Progenitor cell of endocrine pancreas (in vitro differentiated cells): ENCODE measurements around a stretch of chr1.

DNA sequence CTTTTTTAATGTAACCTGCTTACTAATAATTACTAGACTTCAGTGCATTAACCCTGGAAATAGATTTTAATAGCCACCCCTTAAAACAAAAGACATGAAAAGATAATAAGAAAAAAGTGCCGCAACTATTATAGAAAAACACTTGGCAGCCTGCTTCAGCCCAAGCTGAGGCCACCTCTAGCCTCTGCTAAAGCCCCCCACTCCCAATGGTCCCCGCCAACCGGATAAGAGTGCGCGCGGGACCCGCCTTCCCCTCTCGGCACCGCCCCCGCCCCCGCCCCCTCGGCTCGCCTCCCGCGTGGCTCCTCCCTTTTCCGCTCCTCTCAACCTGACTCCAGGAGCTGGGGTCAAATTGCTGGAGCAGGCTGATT, 283 bp upstream of the GADD45A start:
- PRO-cap, result bidirectional peak, plus-strand start outside the sequence, minus-strand start at position 189 of the sequence

DNA sequence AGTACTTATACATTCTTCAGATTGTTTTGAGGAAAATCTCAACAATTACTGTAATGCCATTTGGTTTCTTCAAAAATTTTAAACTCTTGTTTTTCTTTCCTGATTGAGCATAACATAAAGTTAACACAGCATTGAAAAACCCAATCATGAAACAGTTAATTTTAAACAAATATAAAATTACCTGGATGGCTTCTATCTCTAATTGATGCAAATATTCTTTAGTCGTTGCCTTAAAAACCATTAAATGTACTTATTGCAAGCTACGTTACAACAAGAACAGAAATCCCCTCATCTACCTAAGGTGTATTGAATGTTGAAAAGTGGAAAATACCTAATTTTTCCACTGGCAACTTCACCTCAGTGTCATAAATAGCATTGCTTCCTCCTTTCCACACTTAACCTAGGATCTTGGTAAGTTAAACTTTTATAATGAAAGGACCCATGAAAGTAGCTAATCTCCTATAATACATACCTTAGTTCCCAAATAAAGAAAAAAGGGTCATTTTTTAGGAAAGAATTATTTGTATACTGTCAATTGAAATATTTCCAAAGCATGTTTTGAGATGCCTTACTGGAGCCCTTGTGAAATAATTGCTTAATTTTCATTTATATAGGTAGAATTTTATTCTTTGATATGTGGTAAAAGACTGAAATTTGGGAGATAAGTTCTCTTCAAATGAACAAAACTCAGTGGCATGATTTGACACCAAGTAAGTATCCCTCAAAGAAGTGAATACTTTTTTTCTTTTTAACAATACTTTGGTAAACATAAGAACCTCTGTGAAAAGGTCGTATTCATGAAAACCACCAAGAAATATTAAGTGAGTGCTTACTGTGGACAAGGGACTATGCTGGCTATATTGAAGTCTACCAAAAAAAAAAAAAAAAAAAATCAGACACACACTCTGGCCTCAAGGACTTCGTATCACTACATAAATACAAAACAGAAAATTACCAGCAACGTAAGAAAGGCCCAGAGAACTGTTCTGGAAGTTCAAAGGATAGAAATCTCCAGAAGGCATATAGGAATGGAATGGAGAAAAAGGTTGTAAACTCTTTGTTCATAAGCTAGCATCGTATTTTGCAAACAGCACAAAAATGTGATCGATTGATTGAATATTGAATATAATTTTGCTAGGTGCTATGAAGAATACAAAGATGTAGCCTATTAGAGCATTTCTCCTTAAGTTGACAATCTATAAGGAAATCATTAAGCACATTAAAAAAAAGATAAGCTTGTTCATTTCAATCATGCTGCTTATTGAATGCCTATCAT, 5.7 kb downstream of the GADD45A start:
- PRO-cap, result no peak

GRCh38 chr1:67733466-67734692, 48.9 kb downstream of the GADD45A start:
- PRO-cap, result no peak

DNA sequence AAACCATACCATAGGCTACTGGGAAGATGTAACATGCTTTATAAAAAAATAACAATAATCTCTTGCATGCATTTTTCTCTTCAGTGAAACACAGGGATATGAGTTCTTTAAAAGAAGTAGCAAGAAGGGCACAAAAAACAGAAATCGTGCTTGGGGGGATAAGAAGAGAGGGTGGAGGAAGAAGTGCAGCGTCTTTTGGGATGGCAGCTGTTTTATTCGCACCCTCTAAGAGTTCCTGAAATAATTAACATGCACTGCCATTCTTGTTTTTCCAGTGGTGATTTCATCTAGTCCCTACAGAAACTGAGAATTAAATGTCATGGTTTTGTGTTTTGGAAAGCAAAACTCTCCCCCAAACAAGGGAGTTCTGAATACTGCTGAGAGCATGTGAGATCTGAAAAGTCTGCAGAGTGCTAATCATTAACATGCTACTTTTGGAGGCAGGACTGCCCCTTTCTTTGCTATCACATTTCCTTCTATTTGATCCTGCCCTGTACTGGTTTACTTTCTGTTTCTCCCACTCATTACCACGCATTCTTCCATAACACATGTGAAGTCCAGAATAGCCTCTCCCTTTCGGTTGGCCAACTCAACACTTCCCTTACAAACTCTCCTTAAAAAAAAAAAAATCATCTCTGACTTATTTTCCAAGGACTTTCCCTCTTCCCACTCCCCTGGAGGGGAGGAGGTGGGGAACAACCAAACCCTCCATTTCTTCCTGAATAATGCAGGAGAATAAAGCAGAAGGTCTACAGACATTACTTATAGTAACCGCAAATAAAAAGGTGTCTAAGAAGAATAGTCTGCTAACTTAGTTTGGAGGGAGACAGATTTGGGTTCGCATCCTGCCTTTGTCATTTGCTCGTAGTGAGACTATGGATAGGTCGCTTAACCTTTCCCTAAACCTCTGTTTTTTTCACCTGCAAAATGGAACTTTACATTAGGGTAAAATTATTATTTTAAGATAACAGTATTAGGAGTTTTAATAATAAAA, 63.7 kb downstream of the GADD45A start:
- PRO-cap, result no peak

GRCh38 chr1:67749360-67750136, 64.5 kb downstream of the GADD45A start:
- PRO-cap, result no peak

DNA sequence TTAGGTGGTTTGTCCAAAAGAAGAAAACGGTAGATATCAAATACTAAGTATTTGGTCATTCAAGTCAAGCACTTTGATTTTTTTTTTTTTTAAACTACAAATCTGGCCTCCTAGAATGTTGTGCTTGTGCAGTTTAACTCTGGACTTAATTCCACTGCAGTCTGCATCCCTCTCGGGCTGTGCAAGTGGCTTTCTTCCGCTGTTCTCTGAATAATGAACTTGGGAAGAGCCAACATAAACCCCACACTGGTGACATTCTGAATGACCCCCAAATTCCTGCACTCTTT, 39.9 kb downstream of the GNG12 start:
- PRO-cap, result unidirectional peak, minus-strand start at position 208 of the sequence

DNA sequence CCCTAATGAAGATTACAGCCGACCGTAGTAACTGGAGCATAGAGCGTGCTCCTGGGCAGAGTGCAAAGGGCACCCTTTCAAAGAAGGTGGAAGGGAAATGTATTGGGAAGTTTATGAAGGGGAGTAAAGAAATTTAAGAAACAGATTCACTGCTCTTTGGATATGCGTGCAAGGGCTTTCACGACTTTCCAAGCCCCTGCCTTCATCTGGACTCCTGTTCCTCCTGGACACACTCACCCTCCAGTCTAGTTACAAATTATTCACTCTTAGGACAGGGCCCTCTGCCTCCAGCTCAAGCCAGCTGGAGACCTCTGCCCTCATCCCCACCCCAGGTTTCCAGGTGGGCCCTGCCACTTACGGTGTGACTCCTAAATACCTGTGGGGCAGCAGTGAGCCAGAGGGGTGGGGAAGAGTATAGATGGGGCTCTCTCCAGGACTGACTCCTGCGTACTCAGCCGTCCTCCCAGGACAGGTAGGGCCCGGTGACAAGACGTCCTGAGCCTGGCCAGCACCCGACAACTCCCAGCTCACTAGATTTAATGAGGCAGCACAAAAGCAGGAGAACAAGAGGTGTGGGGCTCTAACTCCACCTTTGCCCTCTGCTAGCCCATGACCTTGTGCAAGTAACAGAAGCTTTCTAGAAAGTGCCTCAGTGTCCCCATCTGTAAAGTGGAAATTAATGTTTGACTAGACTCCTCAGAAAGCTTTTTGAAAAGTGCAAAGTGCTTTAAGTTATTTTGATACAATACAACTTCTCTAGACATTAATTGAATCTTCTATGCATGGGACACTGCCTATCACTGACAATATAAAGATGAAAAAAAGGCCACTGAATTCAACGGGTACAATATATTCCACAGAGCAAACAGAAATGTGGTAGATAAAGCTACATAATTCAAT, 16.8 kb downstream of the GNG12 start:
- PRO-cap, result no peak

DNA sequence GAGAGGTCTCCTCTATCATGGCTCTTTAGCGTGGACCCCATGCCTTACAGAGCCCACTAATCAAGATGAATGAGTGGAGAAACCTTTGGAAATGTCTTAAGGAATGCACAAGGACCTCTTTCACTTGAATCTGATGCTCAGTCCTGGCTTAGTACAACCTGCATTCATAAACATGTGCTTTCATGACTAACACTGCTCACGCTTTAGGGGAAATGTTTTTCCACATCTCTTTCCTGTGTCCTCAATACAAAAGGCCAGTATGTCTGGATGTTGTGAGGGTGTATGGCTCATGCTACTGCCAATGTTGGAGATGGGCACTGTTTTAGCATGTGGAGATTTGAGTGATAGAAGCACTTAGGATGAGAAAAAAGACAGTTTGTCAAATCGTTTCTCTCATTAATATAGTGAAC, 14.2 kb upstream of the GNG12 start:
- PRO-cap, result no peak

- PRO-cap, result no peak
Measured at GRCh38 chr1:68115842-68116702, 65.6 kb upstream of the DIRAS3 start.

- PRO-cap, result bidirectional peak, plus-strand start at chr1:68232012, minus-strand start at chr1:68231781; bidirectional peak, plus-strand start at chr1:68232211, minus-strand start at chr1:68232084
Measured at GRCh38 chr1:68231666-68232139, 620 bp downstream of the WLS start.

DNA sequence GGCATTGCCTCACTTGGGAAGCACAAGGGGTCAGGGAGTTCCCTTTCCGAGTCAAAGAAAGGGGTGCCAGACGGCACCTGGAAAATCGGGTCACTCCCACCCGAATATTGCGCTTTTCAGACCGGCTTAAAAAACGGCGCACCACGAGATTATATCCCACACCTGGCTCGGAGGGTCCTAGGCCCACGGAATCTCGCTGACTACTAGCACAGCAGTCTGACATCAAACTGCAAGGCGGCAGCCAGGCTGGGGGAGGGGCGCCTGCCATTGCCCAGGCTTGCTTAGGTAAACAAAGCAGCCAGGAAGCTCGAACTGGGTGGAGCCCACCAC, 426.8 kb upstream of the DEPDC1 start:
- PRO-cap, result no peak

GRCh38 chr1:69120215-69120796, 447.4 kb upstream of the LRRC7 start:
- PRO-cap, result no peak

- PRO-cap, result no peak
Measured at GRCh38 chr1:70037952-70038557, 167.3 kb downstream of the LRRC40 start.

- PRO-cap, result no peak
Measured at GRCh38 chr1:70239391-70239955, 18.3 kb downstream of the SRSF11 start.

DNA sequence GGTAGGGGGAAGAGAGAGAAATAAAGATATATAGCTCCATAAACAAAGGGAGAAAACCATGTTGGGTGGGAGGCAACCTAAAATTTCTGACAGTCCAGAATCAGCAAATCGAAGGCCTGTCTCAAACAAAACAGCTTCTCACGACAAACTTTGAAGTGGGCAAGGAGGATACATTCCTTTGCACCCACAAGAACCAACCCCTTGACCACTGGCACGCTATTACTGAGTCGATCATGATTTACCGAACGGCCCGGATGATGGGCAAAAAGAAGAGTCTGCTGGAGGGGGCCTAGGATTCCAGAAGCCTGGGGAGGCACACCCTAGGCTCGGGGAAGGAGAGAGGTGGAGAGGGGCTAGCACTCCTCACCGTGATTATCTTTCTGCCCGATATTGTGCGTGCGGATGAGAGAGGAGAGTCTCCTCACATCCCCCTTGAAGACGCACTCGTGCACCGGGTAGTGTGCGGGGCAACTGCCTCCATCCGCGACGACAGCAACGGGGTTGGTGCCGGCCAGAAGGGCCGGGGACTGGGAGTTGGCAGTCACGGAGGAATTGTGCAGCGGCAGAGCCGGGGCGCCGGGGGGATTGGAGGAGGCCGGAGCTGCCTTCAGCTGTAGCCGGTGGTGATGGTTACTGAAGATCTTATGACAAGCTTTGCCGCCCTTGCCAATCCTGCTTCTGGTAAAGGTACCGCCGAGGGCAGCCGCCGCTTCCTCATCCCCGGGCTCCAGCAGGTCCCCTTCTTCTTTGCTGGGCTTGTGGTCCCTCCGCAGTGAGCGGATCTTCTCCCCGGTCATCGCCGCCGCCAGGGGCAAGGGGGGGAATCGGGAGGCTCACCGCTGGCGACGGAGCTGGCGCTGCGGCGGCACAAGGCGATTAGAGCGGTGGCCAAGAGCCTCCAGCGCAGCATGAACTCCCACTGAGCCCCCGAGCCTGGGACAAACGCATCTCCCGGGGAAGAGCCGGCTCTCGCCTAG, 622 bp downstream of the ANKRD13C start:
- PRO-cap, result bidirectional peak, plus-strand start at position 514 of the sequence, minus-strand start at position 233 of the sequence; bidirectional peak, plus-strand start at position 868 of the sequence, minus-strand start at position 921 of the sequence

DNA sequence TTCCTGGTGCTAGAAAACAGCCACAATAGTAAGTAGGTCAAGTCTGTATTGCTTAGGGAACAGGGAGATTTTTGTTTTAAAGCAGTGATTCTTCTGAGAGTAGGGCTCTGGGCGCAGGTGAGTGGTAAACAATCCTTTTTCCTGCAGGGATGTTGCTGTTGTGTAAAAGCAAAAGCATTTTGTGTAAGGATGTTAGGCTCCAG, 877 bp upstream of the CTH start:
- PRO-cap, result no peak

GRCh38 chr1:71009745-71010529, 37.7 kb downstream of the PTGER3 start:
- PRO-cap, result no peak

GRCh38 chr1:71063613-71064380, 16.2 kb upstream of the PTGER3 start:
- PRO-cap, result no peak

GRCh38 chr1:71073955-71074512, 6.8 kb downstream of the ZRANB2 start:
- PRO-cap, result no peak

DNA sequence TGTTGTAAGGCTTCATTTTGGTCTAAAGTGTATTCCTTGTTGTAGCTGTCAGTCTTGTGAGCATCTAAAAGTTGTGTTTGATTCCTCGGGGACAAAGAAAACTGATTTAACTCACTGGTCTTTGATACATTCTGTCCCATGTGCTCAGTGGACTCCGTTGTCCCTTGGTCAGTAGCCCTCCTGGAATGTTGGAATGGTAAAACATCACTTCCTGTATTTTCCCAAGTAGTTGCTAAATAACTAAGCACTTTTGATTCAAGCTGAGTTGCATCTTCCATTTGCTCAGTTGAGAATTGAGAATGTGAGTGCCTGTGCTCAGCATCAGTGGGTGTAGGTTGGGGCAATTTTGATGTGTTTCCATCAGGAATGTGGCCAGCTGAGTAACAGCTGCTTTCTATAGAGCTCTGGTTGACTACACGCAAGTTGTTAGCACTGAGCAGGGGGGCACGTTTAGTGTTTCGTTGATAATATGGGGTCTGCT, 41.6 kb downstream of the LRRC53 start:
- PRO-cap, result no peak